Gallbladder (tissue), 1 donor: Measurements from ENCODE around the genes SPSB1 and TMEM201.

- PRO-cap: bidirectional peak, plus-strand start at chr1:9165225, minus-strand start at chr1:9165137
These were observed 36.2 kb upstream of the GPR157 start for GRCh38 chr1:9164862-9165696.

GRCh38 chr1:9181153-9181818 lies 52.4 kb upstream of the GPR157 start:
- PRO-cap: no peak

DNA sequence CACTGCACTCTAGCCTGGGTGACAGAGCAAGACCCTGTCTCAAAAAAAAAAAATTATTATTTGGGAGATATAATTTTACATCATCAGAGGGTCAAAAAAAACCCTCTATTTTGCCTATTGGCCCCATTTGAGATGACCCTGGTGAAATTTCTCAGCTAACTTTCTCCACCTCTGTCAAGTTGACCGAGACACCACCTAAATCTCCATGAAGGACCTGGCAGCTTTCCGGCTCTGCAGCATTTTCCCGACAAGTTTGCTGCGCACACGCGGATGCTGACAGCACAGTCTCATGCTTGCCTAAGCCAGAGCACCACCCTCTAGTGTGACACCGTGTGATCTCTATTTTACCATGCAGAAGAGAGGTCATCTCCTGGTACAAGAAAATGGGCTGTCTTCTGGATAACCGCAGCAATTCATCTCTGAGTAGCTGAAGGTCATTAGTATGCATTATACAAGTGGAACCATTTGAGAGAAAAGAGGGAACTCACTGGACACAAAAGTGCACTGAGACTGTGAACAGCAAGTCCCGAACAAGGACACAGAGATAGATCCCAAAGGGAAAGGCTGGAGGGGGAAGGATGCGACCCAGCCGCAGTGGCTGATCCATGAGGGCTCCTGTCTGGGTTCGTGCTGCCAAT lies 38.9 kb upstream of the H6PD start:
- PRO-cap: no peak

- PRO-cap: no peak
These were observed 7.3 kb downstream of the H6PD start for GRCh38 chr1:9241776-9242364.

DNA sequence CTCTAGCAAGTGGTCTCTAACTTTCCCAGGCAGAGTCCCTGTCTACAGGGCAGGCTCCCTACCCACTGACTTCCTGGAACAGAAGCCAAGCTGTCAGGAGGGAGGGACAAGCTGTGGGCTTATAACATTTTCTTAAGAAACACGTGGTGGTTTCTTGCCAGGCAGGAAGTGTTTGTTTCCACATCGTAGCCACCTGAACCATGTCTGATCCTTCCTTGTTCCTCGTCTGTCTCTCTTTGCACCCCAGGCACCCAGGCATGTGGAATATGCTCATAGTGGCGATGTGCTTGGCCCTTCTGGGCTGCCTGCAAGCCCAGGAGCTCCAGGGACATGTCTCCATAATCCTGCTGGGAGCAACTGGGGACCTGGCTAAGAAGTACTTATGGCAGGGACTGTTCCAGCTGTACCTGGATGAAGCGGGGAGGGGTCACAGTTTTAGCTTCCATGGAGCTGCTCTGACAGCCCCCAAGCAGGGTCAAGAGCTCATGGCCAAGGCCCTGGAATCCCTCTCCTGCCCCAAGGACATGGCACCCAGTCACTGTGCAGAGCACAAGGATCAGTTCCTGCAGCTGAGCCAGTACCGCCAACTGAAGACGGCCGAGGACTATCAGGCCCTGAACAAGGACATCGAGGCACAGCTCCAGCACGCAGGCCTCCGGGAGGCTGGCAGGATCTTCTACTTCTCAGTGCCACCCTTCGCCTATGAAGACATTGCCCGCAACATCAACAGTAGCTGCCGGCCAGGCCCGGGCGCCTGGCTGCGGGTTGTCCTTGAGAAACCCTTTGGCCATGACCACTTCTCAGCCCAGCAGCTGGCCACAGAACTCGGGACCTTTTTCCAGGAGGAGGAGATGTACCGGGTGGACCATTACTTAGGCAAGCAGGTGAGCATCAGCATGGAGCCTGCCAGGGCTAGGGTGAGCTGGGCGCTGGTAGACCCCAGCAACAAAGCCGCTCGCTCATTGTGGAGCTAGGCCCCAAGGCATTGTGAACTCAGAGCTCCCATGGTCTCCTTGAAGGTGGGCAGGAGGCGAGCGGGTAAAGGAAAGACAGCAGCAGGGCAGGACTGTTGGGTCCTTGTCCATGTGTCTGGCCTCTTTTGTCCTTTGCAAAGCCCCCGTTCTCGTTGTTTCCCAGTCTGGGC lies 10.5 kb downstream of the H6PD start:
- PRO-cap: no peak

- PRO-cap: no peak
These were observed 19.2 kb downstream of the H6PD start for GRCh38 chr1:9253770-9254144.

DNA sequence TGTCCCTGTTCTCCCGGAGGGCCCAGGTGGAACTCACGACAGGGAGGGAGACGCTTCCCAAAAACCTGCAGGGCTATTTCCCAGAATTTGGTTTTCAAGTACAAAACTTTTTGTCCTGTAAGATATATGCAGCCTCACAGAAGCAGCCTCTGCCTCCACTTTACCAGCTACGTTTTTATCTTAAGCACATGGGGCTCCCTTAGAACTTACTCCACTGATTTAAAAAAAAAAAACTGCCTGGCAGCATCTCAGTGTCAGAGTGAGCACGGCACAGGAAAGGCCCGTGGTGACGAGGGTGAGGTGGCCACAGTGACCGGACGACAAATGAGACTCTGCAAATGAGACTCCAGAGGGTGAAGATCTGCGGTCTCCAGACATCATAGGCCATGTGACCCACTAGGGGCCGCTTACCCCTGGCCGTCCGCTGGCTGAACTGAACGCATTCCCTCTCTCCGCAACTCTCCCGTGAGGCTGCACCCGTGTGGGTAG lies 23.8 kb upstream of the SPSB1 start:
- PRO-cap: no peak

DNA sequence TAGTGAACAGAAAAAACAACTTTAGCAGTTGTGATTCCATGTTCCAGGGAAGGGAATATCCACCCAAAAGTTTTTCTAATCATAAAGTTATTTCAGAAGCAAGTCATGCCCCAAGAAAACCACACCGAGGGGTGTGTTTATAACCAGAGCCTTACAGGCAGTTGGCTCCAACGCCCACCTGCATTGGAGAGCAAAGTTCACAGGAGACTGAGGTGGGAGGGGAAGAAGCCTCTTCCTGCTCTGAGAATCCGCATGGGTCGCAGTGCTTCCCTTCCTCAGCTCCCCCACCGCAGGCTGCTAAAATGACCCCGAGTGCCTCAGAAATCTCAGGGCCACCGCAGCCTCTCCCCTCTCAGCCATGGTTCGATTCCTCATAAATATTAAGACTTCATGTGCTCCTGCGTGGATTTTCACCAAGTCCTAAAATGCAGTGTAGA lies 13.5 kb upstream of the SPSB1 start:
- PRO-cap: no peak

- PRO-cap: bidirectional peak, plus-strand start at chr1:9292896, minus-strand start at chr1:9292685
These were observed at the start of gene SPSB1 for GRCh38 chr1:9292480-9293138. SPSB1 (plus strand) TSS chr1:9292894.

GRCh38 chr1:9299951-9300467 lies 7.3 kb downstream of the SPSB1 start:
- PRO-cap: bidirectional peak, plus-strand start at chr1:9300420, minus-strand start at chr1:9300228

DNA sequence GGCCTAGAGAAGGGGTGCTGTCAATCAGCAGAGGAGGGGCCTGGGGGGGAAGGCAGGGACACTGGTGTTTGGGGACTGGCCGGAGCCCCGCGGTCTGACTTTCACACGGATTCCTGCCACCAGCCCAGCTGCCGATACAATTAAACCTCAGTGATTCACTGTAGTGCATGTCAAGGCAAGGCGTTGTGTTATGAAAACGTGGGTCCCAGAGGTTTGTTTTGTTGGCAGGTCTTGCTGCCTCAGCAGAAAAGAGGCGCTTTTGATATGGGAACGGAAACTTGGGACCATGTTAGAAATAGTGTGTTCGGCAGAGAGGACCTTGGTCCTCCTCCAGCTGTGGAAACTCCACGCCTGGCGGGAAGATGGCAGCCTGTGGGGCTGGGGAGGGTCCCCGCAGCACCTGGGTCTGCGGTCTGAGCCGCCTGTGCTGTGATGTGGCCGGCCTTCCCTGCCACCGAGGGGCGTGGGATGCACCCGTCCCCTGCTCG lies 47.6 kb downstream of the SPSB1 start:
- PRO-cap: no peak

GRCh38 chr1:9363105-9363521 lies 70.4 kb downstream of the SPSB1 start:
- PRO-cap: no peak

- PRO-cap: no peak
These were observed 86.7 kb upstream of the SLC25A33 start for GRCh38 chr1:9452349-9453117.

- PRO-cap: no peak
These were observed 85.5 kb upstream of the SLC25A33 start for GRCh38 chr1:9453555-9454397.

DNA sequence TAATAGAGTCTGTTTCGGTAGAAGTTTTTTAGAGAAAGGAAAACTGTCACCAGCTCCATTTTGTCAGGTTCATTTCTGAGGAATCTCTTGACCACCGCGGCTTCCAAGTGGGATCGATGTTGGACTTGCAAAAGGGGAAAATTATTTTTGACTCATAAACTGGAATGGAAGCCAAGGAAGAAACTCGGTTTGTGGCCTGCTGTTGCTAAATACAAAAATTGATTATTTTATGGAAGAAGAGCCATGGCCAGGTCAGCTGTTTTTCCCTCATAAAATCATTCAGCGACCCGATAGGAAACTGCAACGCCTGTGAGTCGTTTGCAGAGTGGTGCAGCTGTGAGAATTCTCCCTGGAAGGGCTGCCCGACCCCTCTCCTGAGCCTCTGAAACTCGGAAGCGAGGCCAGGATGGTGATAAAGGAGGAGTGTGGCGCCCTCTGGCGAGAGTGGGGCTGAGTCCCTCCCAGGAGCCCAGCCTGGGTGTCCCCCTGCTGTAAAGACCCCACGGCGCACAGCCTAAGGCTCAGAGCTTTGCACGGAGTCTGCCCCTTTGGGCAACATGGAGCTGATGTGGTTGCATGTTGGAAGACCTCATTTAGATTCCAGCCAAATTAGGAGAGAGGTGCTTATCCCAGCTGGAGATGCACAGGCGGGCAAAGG lies 83.6 kb upstream of the SLC25A33 start:
- PRO-cap: no peak

- PRO-cap: bidirectional peak, plus-strand start at chr1:9588749, minus-strand start at chr1:9588542; unidirectional peak, plus-strand start at chr1:9588919
These were observed at the start of gene TMEM201 for GRCh38 chr1:9588211-9589359. TMEM201 (plus strand) TSS chr1:9588911.

DNA sequence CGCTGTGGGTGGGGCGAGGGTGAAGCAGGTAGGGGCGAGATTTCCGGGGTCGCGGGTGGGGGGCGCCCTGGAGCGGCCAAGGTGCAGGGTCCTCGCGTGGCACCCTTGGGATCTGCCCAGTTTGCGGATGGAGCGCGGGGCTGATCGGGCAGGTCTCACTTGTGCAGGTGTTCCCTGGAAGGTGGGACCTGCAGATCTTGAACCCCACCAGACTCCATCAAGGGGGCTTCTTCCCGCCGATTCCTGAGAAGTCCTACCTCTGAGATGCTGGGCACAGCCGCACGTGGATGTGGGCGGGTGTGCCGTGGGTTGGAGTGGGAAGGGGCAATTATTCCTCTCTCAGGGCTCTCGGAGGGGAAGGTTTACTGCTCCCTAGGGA lies 1.3 kb downstream of the PIK3CD start:
- PRO-cap: no peak

DNA sequence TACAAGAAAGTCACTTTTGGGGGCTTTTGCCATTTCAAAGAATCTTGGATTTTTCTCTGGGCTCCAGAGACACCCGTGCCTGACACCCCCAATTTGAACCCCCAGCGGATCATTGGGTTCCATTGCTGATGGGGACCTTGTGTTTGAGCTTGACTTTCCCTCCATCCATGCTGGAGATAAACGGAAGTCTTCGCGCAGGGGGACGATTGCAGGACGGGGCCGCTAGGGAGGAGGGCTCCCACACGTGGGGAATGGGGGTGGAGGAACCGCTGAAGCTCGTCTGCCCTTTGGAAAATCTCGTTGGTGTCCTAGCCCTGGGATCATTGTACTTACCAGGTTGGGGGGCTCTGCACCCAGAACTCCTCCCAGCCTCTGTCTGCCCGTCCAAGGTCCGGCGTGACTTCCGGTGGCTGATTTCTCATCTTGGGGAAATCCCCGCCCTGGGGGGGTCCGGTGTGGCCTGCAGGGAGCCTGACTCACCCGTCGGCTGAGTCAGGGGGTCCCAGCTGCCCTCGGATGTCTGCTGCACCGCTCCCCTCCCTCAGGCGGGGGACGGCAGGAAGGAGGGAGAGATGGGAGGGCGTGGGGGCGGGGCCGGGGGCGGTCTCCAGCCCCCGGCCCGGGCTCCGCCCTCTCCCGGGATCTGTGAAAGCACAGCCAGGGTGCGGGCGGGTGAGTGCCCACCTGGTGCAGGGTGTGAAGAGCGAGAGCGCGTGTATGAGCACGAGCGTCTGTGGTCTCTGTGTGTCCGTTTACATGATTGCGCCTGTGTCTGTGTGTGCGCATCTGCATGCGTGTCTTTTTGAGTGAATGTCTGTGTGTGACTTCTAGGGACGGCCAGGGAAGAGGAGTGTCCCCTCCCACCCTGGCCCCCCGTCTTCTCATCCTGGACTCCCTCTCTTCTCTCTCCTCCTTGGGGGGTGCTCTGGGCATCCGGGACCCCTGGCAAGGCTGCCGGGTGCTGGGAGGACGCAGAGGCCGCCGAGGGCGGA lies 35.8 kb downstream of the PIK3CD start:
- PRO-cap: no peak

DNA sequence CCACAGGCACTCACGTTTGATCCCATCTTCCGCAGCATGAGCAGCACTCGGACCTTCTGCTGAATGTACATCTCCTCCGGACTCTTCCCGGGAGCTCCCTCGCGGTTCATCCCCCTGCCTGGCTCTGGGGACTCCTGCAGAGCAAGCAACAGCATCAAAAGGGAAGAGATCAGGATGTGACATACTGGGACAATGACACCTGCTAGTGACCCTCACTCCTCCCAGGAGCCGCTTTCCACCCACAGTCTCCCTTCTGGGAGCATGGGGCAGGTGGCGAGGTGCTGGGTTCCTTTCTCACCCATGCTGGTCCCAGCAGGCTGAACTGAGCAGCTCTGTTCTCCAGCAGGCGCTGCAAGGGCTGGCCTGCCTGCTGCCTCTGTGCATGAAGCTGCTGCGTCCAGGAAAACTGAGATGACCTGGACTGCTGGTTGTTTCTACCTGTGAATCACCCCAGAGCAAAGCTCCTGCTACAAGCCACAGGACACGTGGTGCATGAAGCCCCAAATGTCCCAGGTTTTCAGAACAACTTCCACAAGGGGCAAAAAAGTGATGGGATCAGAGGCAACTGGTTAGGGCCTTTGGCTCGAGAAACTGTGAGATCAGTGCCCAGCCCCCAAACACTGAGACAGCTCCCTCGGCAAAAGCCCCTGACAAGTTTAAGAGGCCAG lies 38.0 kb downstream of the CTNNBIP1 start:
- PRO-cap: no peak

- PRO-cap: unidirectional peak, minus-strand start at chr1:10179786
These were observed 30.9 kb upstream of the KIF1B start for GRCh38 chr1:10179246-10180102.